ENCODE results near the genes N4BP2L1 and KL.

GRCh38 chr13:31930845-31931441 lies 100.6 kb upstream of the FRY start:
- PRO-cap: no peak

- PRO-cap: no peak
These were observed 81.1 kb upstream of the FRY start for GRCh38 chr13:31950362-31950893.

- PRO-cap: no peak
These were observed 109.6 kb downstream of the ZAR1L start for GRCh38 chr13:32205461-32206030.

DNA sequence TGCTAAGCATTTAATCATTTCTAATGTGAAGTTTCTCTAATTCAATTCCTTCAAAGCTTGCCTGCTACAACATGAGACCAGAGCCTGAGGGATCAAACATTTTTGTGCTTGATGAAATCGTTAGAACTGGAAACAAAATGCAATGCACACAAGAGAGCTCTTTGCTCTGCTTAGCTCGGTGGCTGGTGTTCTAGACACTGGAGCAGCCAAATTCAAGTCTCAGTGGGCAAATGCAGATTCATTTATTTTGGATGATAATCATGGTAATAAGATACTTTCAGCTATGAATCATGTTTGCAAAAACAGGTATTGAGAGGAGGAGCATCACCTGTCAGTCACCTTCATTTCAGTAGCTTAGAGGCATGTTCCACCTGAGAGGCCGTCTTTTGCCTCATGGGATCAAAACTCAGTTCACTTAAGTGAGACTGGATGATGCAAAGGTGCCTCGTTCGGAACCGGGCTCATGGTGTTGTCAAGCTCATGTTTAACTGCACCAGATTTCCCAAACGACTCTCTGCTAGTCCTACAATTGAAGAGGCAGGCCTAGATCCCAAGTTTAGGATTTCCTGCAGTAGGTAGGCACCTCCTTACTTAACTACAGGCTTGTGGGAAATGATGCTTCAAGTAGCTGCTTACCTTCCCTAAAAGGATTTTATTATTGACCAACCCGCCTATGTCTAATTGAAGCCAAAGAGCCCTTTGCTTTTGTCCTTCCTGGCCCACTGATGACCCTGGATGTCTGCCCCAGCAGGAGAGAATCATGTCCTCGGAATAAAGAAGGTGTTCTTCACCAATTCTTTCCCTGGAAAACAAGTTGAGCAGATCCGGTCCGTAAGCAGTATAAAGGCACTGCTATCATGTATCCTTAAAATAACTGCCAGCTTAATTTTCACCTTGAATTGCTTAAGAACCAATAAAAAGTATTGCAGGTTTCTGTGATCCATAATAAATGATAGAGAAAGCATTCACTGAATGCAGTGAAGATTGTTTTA lies 60.1 kb downstream of the ZAR1L start:
- PRO-cap: no peak

GRCh38 chr13:32285119-32285798 lies 29.9 kb downstream of the ZAR1L start:
- PRO-cap: no peak

DNA sequence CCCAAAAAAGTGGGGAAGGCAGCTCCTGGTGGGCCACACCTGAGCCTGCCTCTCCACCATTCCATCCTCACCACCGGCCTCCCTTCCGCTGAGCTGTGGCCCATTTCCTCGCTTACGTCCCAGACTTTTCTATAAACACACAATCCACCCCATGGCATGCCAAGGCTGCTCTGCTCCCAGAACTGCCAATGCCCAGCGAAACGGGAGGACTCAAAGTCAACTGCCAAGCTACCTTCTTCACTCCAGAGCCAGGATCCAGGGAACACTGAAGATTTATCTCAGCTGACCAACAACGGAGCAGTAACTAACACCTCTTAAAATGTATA lies 2.8 kb downstream of the N4BP2L1 start:
- PRO-cap: no peak

GRCh38 chr13:32427738-32427945 lies 288 bp downstream of the N4BP2L1 start:
- PRO-cap: no peak

DNA sequence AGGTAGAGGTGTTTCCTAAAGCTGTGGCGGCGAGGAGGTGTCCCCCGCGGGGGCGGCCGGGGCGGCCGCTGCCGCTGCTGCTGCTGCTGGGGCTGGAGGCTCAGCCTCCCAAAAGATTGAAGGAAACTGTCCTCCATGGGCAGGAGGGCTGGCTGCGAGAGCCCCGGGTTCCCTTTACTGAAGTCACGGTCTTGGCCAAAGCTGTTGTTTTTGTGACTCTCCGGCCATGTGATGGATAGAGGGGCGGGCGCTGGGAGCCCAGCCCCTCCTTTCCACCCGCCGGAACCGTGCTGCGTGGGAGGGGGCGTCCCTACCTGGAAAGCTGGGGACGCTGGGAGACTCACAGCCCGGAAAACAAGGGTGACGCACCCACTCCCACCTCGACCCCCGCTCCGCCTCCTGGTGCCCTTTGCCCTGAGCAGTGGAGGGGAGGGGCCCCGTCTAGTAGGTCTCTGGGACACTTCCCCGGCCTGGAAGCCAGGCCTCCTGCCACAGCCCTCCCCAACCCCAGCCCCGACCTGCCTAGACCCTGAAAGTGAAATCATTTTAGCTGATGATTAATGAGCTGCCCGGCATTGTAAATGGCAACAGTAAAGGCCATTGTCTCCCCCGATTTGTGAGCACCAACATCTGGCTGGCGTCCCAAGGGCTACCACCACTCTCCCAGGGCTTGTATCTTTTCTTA lies at the start of gene N4BP2L1:
Gene N4BP2L1 (minus strand): TSS at position 185 of the 685 bp plus-strand sequence.
- PRO-cap: bidirectional peak, plus-strand start at position 421 of the sequence, minus-strand start at position 185 of the sequence

GRCh38 chr13:32428739-32429570 lies 1.0 kb upstream of the N4BP2L1 start:
- PRO-cap: no peak

DNA sequence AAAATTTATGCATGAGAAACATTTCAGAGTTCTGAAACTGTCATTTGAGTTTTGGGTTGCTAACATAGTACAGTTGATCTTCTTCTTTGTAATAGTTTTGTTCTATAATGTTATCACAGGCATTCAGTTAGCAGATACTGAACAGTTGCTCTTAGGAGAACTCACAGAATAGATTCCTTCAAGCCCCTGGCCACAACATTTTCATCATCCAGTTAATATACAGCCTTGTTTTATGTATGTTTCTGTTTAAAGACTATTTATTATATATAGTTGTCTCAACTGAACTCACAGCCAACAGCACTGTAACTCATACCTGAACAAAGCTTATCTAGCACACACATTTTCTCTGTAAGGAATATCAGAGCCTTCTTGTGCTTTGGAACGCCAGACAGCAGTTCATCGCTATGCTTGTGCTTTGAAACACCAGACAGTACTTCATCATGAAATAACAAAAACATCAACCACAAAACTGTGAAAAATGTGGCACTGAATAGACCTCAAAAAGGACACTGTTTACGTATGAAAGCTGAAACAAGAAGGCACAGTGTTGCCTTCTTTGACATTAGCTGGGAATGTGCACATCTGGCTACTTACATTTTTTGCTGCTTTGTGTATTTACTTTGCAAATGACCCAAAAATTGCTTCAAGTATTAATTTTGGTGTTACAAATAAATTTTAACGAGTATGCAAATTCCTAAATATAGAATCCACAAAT lies 160.1 kb downstream of the PDS5B start:
- PRO-cap: no peak

DNA sequence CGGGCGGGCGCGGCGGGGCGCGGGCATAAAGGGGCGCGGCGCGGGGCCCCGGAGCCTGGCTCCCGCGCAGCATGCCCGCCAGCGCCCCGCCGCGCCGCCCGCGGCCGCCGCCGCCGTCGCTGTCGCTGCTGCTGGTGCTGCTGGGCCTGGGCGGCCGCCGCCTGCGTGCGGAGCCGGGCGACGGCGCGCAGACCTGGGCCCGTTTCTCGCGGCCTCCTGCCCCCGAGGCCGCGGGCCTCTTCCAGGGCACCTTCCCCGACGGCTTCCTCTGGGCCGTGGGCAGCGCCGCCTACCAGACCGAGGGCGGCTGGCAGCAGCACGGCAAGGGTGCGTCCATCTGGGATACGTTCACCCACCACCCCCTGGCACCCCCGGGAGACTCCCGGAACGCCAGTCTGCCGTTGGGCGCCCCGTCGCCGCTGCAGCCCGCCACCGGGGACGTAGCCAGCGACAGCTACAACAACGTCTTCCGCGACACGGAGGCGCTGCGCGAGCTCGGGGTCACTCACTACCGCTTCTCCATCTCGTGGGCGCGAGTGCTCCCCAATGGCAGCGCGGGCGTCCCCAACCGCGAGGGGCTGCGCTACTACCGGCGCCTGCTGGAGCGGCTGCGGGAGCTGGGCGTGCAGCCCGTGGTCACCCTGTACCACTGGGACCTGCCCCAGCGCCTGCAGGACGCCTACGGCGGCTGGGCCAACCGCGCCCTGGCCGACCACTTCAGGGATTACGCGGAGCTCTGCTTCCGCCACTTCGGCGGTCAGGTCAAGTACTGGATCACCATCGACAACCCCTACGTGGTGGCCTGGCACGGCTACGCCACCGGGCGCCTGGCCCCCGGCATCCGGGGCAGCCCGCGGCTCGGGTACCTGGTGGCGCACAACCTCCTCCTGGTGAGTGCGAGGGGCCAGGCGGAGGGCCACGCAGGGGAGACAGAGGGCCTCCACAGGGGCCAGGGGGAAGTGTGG lies at the start of gene KL:
Gene KL (plus strand): TSS at position 54 of the 965 bp plus-strand sequence.
- PRO-cap: no peak

DNA sequence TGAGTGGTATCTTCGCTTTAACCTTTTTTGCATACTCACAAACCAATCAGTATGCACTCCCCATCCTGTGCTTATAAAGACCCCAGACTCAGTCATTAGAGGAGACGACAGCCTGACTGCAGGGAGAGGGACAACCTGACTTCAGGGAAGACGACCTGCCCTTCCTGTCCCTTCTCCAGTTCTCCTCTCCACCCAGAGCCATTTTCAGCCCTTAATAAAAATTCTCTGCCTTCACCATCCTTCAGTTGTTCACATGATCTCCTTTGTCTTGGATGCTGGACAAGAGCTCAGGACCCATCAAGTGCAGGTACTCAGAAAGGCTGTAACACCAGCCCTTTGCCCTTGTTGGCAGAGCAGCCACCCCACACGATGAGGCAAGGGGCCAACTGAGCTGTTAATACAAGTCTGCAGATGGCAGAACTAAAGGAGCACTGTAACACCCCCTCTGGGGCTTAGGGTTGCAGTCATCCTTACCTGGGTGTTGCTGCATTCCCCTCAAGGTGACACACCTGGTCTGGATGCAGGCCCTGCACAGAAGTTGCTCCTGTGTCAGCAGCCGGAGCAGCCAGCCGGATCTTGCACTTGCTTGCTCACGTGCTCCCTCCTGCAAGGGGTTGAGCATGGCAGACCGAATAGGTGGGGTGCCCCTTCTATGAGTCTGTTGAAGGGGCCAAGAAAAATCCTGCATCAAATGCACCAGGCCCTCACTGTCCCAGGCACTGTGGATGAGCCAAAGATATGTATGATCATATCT lies 52.1 kb downstream of the STARD13 start:
- PRO-cap: no peak

DNA sequence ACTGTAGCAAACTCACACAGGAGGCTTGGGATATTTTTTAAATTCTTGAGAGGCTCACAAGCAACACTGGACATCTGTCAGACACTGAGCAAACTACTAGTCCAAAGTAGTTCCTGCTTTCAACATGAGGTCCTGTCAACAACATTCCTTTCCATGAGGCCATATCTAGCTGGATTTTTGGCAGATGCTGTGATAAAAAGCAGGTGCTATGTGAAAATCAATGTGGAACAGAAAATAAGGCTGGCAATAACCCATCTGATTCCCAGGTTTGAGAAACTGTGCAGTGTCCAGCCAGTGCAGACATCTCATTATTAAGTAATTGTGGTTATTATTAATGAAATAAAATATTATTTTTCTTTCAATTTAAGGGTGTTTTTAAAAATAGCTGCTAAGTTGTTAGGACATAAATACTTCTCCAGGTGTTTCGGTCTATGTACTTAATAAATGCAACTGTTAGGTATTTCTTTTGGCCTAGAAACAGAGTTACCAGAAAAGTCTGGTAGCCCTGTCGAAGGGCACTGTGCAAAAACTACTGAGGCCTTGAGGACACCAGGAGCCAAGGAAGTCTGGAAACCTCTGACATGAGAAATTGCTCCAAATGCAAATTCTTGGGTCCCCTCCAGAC lies 50.3 kb downstream of the STARD13 start:
- PRO-cap: no peak

DNA sequence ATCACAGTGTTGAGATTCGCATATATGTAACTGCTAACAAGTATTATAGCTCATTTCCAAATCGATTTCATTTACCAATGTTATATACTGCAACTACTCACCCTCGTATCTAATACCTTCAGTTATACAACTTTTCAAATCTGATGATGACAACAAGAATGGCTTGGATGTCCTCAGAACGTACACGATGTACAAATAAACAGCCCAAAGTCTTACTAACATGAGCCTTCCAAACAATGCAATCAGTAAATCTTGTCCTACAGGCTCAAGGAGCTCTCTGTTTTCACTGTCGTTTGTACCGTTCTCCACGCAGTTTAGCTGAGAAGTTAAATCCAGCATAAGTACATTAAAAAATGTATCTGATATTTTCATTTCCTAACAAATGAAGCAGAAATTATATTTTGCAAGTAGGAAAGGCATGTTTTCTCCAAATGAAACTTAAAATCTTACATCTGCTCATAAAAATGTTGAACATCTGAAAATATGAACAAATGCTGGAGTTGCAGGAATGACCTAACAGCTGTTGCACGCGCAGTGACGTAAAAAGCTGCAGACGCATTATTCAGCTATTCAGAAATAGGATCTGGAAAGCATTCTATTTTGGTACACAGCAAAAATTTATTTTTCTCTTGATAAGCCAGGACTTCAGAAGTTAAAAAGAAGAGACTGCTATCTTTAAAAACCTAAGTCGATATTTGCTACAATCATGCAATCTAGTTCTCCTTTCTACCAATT lies 36.7 kb upstream of the STARD13 start:
- PRO-cap: bidirectional peak, plus-strand start at position 621 of the sequence, minus-strand start at position 436 of the sequence

- PRO-cap: no peak
These were observed 58.2 kb upstream of the STARD13 start for GRCh38 chr13:33343733-33344112.

- PRO-cap: unidirectional peak, plus-strand start at chr13:33351520
These were observed 65.6 kb upstream of the STARD13 start for GRCh38 chr13:33351110-33351642.

GRCh38 chr13:33543119-33543486 lies 257.5 kb upstream of the STARD13 start:
- PRO-cap: no peak

- PRO-cap: no peak
These were observed 258.0 kb upstream of the STARD13 start for GRCh38 chr13:33543487-33543930.

DNA sequence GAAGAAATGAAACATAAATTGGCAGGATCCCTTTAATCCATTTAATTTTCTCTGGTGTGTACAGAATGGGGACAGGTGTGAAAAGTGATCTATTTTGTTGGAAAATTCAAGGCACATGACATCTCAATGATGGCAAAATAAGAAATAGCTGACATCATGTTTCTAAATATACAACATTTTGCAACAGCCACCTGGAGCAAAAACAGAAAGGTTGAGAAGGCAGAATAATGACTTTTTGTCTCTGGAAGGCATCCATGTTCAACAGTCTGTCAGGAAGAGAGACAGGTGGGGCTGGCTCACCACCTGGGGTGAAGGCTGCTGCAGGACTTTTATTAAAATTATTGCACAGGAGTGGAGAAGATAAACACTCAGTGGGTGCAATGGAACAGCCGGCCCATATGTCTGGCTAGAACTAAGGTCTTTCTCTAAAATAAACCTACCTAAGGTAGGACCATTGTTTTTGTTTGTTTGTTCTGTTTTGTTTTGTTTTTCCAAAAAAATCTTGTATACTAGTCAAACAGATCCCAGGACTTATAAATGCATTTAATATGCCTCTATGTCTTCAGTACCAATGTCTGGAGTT lies 52.4 kb downstream of the RFC3 start:
- PRO-cap: no peak

GRCh38 chr13:34151986-34152359 lies 334.0 kb downstream of the RFC3 start:
- PRO-cap: no peak